Bronchus (tissue), 1 donor: ENCODE measurements around a stretch of chr12.

GRCh38 chr12:46364778-46365550, 7.6 kb downstream of the SLC38A2 start:
- PRO-cap, result no peak

GRCh38 chr12:46371916-46372232, 699 bp downstream of the SLC38A2 start:
- PRO-cap, result bidirectional peak, plus-strand start at chr12:46372257, minus-strand start at chr12:46372008

DNA sequence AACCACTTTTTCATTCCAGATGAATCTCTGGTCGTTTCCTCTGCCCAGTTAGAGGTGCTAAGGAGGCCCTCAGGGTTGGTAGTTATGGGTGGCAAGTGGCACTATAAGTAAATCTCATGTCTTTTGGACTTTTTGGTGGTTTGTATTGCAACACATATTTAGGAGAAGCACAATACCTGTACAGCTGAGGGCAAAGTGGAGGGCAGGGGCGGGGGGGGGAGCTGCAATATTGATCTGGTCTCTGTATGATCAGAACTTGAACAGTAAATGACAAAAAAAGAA, 1.9 kb upstream of the SLC38A2 start:
- PRO-cap, result no peak

GRCh38 chr12:46390374-46390573, 17.7 kb upstream of the SLC38A2 start:
- PRO-cap, result no peak

GRCh38 chr12:46391490-46391912, 18.9 kb upstream of the SLC38A2 start:
- PRO-cap, result no peak

DNA sequence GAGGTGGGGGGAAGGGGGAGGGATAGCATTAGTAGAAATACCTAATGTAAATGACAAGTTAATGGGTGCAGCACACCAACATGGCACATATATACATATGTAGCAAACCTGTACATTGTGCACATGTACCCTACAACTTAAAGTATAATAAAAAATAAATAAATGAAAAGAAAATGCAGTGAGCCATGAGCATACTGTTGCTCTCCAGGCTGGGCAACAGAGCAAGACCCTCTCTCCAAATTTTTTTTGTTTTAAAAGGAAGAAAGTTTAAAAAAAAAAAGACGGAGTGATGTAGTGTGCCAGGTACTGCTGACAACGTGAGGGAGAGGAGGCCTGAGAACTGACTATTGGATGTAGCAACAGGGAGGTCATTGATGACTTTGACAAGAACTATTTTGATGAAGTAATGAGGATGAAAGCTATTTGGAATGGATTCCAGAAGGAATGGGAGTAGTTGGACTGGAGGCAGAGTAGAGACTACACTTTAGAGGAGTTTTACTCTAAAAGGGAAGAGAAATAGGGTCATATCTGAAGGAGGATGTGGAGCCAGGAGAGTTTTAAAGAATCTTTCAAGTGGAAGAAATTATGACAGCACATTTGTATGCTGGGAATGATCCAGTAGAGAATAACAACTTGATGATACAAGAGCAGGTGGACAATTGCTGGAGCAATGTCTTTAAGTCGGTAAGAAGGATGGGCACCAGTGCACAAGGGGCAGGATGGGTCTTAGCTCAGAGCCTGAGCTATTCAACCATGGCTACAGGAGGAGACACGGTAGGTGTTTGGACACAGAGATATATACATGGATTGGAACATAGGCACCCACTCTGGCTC, 27.8 kb upstream of the SLC38A2 start:
- PRO-cap, result no peak

DNA sequence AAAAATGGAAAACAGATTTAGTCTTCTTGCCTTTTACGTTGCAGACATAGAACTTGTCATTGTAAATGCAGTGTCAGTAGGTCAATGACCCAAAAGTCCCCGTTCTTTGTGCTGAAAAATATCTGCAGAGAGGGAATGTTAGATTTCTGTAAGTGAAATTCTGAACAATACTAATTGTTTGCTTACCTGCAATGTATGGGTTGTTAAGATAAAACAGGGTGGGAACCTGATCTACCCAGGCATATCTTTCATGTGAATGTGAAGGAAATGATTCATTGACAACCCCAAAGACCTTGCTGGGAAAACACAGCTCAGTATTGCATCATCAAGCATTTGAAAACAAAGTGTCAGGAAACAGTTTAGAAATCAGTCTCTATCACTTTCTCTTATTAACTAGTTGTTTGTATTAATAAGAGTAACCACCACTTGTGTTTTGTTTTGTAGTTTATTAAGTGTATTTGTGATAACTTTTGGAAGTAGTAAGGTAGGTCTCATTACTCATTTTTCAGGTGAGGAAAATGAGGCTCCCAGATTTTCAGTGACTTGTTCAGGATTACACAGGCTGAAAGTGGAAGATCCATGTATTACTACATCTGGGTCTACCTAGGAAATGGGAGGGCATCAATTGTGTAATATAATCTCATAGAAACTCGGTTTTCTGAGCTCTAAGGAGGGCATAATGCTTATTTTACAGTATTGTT, 57.9 kb upstream of the SLC38A2 start:
- PRO-cap, result no peak

DNA sequence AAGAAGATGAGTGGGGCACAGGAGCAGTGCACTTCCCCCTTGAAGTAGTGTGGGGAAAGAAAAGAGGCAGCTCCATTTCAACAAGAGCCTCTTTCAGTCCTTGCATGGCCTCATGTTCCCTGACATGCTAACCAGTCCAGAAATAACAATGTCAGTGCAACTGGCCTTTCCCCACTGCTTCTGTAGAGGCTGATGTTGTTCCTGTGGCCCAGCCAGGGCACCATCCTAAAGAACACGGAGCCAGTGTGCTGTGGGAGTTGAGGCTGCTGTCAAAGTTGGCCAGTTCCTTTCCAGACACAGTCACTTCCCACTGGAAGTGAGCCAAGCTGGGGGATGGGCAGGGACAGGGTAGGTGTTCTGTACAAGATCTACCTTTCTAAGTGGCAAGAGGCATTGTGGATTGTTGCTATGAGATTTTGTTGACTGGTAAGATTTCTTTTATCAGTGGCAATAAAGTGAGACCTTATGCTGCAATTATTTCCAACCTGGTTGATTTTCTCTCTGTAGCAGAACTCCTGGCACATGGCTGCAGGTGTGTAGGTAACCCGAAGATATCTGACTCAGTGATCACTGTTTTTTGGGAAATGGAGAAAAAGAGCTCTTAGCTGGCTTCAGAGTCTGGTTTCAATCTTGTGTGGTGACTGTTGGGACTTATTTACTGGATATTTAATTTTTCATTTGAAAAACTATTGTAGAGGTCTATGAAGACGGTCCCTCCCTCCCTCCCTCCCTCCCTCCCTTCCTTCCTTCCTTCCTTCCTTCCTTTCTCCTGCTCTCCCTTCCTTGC, 77.9 kb upstream of the SLC38A2 start:
- PRO-cap, result no peak

DNA sequence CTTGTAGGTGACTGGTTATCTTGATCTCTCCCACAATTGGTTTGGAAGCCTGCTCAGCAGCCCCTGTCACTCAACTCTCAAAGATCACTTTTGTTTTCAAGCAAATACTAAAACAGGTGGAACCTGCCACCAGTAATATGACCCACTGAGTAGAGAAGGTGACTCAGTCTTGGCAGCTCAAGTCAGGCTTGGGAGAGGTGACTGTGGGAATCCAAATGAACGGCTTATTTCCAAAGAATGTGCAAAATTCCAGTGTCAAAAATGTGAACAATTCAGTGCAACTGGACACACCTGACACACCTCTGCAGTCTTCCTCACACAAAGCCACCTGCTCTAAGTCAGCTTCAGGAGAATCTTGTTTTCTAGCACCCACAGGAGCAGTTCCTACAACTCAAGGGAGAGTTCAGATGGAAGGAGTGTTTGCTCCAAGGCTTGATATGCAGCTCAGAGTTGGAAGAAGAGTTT, 83.3 kb upstream of the SLC38A2 start:
- PRO-cap, result no peak

DNA sequence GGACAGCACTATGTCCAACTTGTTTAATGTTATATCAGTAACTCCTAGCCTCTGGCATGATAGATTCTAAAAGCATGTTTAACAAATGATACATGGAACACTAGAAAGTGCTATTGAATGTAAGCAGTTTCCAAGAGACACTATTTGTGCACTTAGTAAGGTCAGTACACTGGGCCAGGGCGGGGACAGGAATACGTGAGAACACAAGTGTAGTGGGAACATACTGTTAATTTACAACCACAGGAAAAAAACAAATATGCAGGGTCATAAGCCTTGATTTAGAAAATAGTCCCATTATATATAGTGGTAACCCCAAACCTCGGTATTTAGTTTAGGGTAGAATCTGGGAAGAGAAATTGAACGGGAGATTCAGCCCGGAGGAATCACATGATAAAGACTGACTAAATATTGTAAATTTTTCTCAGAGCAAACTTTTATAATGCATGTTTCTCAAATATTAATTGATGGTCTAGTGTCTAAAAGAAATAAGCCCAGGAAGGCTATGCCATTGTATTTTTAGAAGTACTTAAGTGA, 89.0 kb upstream of the SLC38A2 start:
- PRO-cap, result no peak

DNA sequence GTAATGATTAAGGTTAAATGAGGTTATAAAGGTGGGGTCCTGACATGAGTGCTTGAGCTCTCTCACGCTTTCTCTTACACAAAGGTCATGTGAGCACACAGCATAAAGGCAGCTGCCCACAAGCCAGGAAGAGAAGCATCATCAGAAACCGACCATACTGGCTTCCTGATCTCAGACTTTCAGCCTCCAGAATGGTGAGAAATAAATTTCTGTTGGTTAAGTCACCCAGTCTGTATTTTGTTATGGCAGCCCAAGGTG, 97.4 kb upstream of the SLC38A2 start:
- PRO-cap, result no peak

DNA sequence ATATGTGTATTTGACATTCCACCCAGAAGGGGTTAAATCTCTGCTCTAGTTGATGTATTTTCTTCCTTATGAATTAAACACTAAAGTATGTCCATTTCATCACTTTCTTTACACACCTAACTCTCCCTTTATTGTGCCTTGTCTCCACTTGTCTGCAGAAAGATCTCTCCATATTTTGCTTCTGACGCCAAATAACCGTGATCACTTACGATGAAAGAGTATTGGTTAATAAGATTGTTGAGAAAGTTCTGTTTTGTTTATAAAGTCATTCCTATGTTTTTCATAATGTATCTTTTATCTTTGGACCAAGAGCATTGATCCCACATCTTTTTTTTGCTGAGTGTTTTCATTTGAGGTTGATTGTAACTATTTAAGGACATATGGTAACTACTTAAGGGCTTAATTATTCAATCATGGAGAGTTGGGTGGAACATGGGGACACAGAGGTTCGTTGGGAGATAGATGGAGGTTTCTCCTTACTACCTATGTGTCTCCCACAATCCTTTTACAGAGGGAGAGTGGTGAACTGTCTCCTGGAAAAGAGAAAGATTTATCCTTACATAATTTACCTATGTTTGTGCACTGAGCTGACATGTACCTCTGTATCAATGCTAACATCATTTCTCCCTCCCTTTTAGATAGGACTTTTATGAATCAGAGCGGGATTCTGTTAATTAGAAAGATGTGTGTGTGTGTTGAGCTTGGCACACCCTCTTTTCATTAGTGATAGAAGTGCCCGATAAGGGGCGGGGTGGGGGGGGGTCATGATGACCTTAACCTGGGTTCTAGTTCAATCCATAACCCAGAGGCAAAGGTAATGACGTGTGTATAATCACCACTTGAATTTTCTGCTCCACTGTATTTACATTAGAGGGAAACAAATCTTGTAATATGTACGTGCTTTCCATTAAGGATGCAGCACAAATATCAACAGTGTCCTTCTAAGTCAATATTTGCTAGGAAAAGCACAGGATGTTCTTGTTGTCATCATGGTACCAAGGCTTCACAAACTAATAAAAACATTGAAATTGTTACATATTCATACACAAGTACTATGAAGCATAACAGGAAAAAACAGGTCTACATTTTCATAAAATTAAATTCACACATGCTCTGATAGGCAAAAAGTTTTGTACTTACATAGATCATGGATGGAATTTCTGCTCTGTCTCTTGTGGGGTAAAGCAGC, 121.0 kb upstream of the SLC38A2 start:
- PRO-cap, result no peak

DNA sequence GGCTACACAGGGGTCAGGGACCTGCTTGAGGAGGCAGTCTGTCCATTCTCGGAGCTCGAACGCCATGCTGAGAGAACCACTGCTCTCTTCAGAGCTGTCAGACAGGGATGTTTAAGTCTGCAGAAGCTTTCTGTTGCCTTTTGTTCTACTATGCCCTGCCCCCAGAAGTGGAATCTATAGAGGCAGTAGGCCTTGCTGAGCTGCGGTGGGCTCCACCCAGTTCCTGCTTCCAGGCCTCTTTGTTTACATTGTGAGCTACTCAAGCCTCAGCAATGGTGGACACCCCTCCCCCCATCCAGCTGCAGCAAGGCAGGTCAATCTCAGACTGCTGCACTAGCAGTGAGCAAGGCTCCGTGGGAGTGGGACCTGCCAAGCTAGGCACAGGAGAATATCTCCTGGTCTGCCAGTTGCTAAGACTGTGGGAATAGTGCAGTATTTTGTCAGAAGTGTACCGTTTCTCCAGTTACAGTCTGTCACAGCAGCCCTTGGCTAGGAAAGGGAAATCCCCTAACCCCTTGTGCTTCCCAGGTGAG, 213.3 kb upstream of the SLC38A2 start:
- PRO-cap, result no peak

DNA sequence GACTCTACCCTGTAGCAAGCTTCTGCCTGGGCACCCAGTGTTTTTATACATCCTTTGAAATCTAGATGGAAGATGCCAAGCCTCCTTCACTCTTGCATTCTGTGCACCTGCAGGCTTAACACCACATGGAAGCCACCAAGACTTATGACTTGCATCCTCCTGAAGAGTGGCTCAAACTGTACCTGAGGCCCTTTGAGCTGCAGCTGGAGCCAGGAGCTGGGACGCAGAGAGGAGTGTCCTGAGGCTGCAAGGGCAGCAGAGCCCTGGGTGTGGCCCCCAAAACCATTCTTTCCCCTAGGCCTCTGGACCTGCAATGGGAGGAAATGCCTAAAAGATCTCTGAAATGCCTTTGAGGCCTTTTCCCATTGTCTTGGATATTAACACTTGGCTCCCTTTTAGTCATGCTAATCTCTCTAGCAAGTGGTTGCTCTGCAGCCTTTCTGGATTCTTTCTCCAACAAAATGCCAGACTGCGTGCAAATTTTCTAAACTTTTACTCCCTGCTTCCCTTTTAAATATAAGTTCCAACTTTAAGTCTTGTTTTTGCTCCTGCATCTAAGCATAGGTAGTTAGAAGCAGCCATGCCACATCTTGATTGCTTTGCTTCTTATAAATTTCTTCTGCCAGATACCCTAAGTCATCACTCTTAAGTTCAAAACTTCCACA, 156.1 kb downstream of the SLC38A4 start:
- PRO-cap, result no peak

DNA sequence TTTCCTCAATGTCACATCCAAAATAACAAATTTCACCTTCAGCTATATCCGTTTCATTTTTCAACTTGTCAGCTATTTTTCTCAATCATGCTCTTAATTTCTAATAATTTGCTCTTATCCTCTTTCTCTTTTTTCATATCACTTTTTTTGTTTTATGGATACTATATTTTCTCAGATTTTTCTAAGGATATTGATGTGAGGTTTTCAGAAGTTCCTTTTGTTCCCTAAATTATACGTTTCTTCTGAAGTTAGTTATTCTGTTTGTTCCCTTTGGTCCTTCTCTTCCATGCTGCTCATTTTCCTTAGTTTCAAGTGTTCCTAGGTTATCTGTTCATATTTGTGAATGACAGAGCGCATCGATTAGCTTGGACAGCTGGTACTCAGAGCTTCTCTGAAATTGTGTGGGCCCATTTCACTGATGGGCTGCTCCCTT, 29.7 kb downstream of the SLC38A4 start:
- PRO-cap, result no peak

DNA sequence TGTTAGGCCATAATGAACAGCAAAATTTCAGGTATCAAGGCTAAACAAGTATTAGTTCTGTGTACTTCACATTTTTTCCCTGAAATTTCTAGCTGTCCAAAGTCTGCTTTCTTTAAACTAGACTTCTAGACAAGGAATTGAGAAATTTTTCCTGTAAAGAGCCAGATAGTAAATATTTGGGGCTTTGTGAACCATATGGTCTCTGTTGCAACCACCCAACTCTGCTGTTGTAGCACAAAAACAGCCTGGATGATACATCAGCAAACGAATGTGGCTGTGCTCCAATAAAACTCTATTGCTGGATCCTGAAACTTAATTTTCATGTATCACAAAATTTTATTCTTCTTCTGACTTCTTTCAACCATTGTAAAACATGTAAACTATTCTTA, 95.9 kb upstream of the SLC38A4 start:
- PRO-cap, result no peak

GRCh38 chr12:46958589-46959064, 120.8 kb upstream of the PCED1B start:
- PRO-cap, result no peak

- PRO-cap, result unidirectional peak, minus-strand start at chr12:47085302; unidirectional peak, minus-strand start at chr12:47085334
Measured at GRCh38 chr12:47085083-47085550, 5.4 kb upstream of the AMIGO2 start.

DNA sequence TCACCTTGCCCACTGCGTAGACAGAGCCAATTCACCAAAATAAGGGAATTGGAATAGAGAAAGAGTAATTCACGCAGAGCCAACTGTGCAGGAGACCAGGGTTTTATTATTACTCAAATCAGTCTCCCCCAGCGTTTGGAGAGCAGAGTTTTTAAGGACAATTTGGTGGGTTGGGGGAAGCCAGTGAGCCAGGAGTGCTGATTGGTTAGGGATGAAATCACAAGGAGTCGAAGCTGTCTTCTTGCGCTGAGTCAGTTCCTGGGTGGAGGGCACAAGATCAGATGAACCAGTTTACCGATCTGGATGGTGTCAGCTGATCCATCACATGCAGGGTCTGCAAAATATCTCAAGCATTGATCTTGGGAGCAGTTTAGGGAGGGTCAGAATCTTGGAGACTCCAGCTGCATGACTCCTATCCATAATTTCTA, 126.1 kb upstream of the AMIGO2 start:
- PRO-cap, result no peak

GRCh38 chr12:47206645-47207138, 126.9 kb upstream of the AMIGO2 start:
- PRO-cap, result no peak